Mammary epithelial cell (primary cell): ENCODE measurements around a stretch of chr18.

- CAGE, long polyA plus RNA: no peak
- RRBS: no CpG with 5 or more reads among the region's 9 CpGs
These were observed 57.8 kb downstream of the C18orf63 start for GRCh38 chr18:74373273-74374001.

DNA sequence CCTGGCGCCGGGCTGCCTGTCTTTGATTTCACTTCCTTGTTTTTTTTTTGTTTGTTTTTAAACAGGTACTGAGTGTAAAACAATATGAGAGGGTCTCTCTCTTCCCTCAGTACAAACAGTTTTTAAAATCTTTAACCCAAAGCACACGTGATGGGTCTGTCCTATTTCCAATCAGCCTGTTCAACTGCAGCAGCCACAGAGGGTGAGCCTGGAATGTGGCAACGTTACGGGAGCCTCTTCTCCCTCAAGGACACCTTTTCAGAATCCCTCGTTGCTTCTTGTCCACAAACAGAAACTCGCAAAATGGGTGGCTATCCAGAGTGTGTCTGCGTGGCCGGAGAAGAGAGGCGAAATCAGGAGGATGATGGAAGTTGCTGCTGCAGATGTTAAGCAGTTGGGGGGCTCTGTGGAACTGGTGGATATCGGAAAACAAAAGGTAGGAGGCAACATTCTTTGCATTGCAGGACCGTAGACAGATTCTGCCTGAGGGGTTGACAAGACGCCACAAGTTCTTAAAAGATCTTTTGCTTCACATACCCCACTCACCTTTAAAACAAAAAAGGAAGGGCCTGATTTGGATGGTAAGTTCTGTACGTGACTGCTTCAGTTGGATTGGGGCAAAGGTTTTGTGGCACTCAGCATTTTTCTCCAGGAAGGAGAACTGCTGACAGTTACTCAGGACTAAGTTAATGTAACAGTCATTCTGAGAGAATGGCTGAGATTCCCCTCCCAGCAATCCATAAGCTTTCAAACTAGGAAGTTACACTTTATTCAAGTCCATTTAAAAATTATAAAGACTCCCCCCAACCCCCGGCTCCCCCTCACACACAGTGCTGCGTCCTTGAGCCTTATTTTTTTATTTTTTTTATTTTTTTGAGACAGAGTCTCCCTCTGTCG, 5.1 kb downstream of the CNDP2 start:
- CAGE, long polyA plus RNA: no peak
- RRBS: no CpG with 5 or more reads among the region's 17 CpGs

DNA sequence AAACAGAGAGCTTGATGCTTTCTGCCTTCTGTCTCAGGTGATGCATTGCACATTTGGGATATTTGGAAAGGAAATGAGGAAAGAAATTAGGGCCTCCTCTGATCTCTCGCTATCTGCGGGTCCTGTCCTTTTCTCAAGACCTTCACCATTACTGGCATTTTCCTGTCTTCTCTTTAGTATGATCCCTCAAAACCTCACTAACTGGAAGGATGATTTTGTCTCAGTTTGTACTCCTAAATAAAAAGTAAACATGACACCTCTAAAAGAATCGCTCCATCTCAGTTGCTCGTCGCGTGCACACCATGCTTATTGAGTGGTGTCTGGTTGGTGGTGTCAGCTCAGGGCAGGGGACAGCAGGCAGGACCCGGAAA, 13.5 kb upstream of the CNDP1 start:
- CAGE, long polyA plus RNA: no peak
- RRBS: no CpG with 5 or more reads among the region's 7 CpGs

GRCh38 chr18:74694446-74694772, 96.7 kb downstream of the ZNF407 start:
- CAGE, long polyA plus RNA: no peak
- RRBS: no CpG with 5 or more reads among the region's 1 CpG

GRCh38 chr18:74950180-74950790, 258.7 kb downstream of the PTGR3 start:
- CAGE, long polyA plus RNA: no peak
- RRBS: no CpG with 5 or more reads among the region's 7 CpGs

GRCh38 chr18:75026895-75027383, 182.0 kb downstream of the PTGR3 start:
- CAGE, long polyA plus RNA: no peak
- RRBS: no CpG with 5 or more reads among the region's 6 CpGs

GRCh38 chr18:75063911-75064166, 145.1 kb downstream of the PTGR3 start:
- CAGE, long polyA plus RNA: no peak
- RRBS: no CpG with 5 or more reads among the region's 18 CpGs

- CAGE, long polyA plus RNA: no peak
- RRBS: no CpG with 5 or more reads among the region's 17 CpGs
These were observed 3.4 kb downstream of the PTGR3 start for GRCh38 chr18:75205436-75206029.

- CAGE, long polyA plus RNA: no peak
- RRBS: no CpG with 5 or more reads among the region's 12 CpGs
These were observed 17.2 kb downstream of the TSHZ1 start for GRCh38 chr18:75227585-75228316.

- CAGE, long polyA plus RNA: no peak
- RRBS: no CpG with 5 or more reads among the region's 6 CpGs
These were observed 430.1 kb downstream of the ZNF516 start for GRCh38 chr18:76064956-76065329.

GRCh38 chr18:76130595-76131532, 364.2 kb downstream of the ZNF516 start:
- CAGE, long polyA plus RNA: no peak
- RRBS: 3% methylated on average over 3 of the region's 26 CpGs

DNA sequence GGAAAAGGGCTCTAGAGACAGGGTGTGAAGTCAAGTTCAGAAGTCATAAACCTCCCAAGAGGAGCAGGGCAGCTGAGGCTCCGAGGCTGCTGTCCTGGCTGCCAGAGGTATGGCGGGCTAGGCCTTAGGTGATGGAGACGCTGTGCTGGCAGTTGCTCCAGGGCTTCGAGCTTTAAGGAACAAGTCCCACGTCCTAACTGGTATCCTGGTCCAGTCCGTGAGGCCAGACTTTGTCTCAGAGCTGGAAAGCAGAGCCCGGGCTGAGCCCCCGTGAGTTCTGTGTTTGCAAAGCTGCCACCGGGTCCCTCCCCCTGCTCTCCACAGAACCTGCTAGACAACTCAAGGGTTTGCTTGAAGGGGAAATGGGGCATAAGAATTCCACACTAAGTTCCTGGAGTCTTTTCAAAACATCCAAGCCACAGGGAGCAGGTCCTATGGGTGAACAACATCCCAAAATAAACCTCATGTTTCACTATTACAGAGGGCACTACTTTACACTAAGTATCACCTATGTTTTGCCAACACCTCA, 73.8 kb downstream of the ZNF516 start:
- CAGE, long polyA plus RNA: no peak
- RRBS: 52% methylated on average over 3 of the region's 9 CpGs

- CAGE, long polyA plus RNA: no peak
- RRBS: no CpG with 5 or more reads among the region's 12 CpGs
These were observed 44.9 kb downstream of the ZNF516 start for GRCh38 chr18:76449922-76450811.

GRCh38 chr18:76451783-76452348, 43.2 kb downstream of the ZNF516 start:
- CAGE, long polyA plus RNA: no peak
- RRBS: no CpG with 5 or more reads among the region's 12 CpGs

DNA sequence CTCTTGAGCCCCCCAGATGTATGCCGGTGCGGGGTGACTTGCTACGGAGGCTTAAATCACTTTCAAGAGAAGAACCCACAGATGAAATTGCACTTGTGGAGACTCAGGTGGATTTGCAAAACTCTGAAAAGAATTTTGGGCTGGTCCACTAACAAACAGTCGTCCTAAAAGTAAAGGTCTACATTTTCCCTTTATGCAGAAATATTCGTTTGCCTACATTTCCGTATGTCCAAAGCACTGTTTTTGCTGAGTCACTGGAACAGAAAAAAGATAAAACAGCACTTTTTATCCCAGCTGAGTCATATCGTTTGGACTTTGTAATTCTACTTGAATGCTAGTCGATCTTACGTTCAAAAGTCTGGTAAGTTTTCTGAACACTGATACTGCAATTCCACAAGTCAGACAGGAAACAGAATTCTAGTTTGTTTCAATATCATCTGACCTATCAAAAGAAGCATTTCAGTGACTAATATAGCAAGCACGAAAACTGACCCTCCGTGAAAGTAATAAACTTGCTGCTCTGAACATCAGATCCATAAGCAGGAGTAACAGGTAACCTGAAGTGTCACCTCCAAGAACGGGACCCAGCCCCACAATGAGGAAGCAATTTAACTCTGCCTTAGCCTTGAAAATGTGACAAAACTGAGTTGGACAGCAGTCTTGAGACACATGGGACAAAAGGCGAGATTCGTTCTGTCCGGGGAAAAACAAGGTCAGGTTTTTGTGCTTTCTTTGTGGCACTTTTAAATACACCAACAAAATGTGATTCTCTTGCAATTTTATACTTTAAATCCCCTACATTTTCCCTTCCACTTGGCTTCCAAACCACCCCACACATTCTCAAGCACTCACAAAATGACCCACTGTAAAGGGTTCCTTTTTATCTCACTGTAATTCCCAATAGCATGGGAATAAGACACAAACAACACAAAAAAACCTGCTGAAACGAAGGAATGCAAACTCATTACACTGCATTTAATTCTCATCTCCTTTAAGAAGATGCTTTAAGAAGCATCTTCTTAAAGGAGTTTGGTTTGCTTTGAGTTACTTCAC, 17.9 kb downstream of the ZNF516 start:
- CAGE, long polyA plus RNA: no peak
- RRBS: no CpG with 5 or more reads among the region's 16 CpGs

DNA sequence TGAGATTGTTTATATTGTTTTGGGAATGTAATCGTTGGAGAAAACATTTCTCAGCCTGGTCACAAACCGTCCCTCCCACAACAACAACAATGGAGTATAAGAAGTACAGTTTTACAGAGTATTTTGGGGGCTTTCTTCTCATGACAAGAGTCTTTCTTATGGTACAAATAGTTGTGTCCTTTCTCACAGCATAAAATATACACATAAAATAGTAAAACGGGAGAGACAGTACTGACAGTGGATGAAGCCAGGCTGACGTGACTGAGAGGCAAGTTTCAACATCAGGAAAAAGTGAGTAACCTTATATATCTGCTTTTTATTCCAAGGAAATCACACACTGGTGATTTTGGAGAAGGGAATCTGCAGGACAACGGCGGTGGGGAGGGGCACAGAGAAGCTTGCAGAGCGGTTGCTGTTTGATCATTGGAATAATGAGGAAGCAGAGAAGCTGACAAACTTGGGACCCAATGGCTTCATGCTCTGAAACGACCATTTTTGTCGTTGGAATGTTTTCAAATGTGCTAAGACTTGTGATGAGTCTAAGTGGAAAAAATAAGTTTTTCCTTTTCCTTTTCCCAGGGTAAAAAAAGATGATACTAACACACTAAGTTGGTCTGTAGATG, 130.6 kb upstream of the ZNF236 start:
- CAGE, long polyA plus RNA: no peak
- RRBS: no CpG with 5 or more reads among the region's 9 CpGs

GRCh38 chr18:76756671-76757362, 65.5 kb upstream of the ZNF236 start:
- CAGE, long polyA plus RNA: no peak
- RRBS: no CpG with 5 or more reads among the region's 19 CpGs

DNA sequence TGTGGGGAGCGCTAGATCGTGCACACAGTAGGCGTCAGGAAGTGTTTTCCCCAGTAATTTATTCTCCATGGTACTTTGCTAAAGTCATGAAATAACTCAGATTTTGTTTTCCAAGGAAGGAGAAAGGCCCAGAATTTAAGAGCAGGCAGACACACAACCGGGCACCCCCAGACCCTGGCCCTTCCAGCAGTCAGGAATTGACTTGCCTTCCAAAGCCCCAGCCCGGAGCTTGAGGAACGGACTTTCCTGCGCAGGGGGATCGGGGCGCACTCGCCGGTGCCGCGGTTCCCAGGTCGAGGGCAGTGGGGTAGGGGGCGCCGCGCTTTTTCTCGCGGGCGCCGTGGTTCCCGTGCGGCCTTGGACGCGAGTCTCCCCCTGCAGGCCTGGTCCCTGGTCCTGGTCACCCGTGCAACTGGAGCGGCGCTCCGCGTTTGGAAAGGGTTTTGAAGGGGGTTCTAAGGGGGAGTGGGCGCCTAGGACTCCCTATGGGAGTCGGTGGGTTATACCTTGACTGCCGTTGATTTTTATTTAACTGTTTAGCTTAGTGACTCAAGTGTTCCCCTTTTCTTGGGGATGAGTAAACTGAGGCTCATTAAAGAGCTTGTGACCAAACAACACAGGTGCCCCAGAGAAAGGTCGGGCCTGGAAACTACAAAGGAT, 1.3 kb downstream of the ZNF236 start:
- CAGE, long polyA plus RNA: no peak
- RRBS: 81% methylated on average over 8 of the region's 34 CpGs

GRCh38 chr18:77052227-77052758, 80.3 kb downstream of the MBP start:
- CAGE, long polyA plus RNA: no peak
- RRBS: no CpG with 5 or more reads among the region's 12 CpGs

DNA sequence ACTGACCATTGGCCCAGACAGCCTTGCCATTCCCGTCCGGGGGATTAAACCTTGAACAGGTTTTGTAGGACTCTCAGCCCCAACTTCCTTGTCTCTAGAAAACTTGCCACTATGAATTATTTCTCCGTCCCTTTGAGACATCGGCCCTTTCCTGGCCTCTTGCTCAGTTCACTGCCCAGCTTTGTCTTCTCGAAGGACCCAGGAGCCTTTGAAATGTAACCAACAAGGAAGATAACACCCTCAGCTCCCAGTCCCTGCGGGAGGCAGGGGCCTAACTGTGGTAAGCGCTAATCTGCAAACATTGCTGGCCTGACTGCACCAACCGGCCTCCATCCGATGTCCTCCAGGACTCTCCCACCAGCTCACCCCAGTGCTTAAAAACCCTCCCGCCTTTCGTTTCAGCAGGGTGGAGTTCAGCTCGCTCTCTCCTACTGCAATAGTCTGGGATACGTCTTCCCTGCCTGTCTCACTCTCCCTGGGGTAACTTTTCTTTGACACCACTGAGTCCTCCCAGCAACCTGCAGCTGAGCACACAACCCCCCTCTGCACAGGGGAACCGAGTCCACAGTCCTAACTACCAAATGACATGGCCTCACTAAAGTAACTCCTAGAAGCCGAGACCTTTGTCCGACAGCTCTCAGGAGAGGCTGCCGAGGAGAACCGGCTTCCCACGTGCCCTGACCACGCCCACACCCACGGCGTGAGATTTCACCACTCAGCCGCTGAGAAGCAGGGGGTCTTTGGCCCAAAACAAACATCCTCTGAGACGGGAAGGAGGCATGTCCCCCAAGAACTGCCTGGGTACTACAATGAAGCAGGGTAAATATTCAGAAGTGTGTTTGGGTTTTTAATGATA, 76.1 kb downstream of the MBP start:
- CAGE, long polyA plus RNA: no peak
- RRBS: 100% methylated on average over 2 of the region's 24 CpGs